Hematopoietic multipotent progenitor cell (in vitro differentiated cells): ENCODE measurements around a stretch of chr1.

DNA sequence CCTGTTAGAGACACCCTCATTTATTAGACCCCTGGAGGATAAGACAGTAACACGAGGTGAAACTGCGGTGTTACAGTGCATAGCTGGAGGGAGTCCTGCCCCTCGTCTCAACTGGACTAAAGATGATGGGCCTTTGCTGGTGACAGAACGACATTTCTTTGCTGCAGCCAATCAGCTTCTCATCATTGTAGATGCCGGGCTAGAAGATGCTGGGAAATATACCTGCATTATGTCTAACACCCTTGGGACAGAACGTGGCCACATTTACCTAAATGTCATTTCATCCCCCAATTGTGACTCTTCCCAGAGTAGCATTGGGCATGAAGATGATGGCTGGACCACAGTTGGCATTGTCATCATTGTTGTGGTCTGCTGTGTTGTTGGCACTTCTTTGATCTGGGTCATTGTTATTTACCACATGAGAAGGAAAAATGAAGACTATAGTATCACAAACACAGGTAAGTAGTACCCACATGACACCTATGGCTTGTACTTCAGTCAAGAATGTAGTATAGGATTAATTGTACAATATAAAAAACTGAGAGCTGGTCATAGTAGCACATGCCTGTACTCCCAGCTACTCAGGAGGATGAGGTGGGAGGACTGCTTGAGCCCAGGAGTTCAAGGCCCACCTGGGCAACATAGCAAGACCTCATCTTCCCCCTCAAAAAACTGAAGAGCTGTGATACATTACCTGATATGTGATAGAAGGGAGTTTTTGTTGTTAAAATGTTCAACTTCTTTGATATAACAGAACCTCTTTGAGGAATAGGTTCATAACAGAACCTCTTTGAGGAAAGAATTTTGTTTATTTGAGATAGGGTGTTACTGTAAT, 41.6 kb downstream of the LRIG2 start:
- CAGE, long polyA plus RNA, result no peak

DNA sequence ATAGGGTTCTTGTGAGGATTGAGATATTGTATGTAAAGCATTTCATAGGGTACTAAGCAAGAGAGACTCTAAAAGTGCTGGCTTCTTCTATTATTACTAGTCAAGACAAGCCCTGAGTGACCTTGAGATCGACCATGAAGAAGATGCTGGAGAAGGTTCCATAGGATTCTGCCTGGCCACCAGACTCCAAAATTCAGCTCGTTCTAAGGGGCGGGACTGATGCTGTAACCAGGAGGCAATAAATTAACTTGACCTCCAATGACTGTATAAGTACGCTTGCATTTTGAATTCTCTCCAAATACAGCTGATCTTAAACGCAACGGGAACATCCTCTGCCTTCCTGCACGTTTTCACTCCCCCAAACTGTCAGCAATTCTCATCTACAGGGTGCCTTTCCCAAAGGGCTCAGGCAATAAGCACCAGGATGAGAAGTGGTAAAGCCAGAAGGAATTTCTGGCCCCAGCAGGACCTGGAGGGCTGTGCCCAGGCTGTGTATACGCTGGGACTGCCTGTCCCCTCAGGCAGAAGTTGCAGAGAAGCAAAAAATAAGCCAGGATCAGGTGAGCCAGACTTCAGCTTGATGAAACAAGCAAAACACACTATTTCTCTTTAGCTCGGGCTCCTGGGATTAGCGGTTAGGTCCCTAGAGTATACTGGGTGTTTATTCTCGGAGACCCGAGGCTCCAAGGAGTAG, 124.8 kb downstream of the LRIG2 start:
- CAGE, long polyA plus RNA, result no peak

DNA sequence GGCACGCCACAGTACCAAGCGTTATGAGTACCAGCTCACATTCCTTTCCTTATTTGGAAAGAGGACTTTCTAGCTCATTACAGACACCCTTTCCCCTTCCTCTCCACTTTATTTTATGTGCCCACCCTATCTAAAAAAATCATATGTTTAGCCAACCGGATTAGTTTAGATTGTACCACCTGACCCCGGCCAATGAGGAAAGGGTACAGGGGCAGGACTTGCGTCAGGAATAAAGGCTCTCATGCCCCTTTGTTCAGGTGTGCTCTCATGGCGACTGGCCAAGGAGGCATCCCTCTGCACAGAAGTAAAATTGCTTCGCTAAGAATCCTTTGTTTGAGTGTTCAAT, 129.4 kb downstream of the LRIG2 start:
- CAGE, long polyA plus RNA, result no peak

DNA sequence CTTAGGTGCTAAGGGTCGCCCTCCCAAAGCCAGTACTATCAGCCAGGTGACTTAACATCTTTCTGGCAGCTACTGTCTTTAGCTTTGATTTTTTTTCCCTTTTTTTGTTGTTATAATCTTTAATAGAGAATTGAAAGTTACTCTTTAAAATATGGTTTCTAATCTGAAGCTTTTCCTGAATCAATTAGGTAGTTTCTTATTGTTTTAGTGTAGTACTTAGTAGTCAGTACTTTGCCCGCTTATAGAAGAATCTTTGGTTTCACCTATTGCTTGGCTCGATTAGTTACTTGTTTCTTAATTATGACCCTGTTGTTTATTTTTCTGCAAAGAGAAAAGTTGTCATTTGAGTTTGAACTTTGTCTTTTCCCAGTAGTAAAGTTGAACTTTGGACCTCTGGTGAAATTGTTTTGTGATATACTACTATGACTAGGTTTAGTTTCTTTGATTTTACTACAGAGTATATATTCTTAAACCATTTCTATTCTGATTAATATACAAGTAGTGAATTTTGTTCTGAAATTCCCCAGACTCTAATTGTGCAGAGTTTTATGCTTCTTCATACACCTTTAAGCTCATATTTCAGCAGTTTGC, 3.9 kb downstream of the MAGI3 start:
- CAGE, long polyA plus RNA, result no peak

DNA sequence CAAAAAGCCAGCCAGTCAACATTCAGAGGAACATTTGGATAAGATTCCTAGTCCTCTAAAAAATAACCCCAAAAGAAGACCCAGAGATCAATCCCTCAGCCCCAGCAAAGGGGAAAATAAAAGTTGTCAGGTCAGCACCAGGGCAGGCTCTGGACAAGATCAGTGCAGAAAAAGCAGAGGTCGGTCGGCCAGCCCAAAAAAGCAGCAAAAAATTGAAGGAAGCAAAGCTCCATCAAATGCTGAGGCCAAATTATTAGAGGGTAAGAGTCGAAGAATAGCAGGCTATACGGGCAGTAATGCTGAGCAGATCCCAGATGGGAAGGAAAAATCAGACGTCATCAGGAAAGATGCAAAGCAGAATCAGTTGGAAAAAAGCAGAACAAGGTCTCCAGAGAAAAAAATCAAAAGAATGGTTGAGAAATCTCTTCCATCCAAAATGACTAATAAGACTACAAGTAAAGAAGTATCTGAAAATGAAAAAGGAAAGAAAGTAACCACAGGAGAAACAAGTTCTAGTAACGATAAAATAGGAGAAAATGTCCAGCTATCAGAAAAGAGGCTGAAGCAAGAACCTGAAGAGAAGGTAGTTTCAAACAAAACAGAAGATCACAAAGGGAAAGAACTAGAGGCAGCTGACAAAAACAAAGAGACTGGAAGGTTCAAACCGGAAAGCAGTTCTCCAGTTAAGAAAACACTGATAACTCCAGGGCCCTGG, 75.9 kb downstream of the PHTF1 start:
- CAGE, long polyA plus RNA, result no peak

DNA sequence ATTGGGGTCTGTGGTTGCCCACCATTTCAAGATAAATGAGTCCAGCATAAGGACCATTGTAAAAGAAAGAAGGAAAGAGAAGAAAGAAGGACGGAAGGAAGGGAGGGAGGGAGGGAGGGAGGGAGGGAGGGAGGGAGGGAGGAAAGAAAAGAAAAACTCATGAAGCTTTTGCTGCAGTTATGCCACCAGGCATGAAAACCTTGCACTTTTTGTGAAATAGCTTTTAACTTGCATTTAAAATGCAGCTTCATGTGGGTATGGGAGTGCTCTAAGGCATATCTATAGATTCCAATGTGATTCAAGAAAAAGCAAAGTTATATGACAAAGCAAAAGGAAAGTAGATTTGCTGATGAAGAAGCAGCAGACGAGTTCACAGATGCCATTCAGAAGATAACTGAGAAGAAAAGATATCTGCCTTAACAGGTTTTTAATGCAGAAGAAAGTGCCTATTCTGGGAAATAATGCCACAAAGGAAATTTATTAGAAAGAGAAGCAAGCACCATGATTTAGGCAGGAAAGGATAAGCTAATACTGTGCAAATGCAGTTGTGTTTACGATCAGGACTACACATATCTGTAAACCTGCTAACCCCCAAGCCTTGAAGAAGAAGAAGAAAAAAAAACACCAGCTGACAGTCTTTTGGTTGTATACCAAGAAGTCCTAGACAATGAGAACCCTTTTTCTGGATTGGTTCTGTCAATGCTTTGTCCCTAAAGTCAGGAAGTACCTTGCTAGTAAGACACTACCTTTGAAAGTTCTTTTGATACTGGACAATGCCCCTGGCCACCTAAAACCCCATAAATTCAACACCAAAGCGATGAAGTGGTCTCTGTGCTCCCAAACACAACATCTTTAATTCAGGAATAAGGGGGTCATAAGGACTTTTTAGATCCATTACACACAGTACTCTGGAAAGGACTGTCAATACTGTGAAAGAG, 68.0 kb downstream of the PHTF1 start:
- CAGE, long polyA plus RNA, result no peak

DNA sequence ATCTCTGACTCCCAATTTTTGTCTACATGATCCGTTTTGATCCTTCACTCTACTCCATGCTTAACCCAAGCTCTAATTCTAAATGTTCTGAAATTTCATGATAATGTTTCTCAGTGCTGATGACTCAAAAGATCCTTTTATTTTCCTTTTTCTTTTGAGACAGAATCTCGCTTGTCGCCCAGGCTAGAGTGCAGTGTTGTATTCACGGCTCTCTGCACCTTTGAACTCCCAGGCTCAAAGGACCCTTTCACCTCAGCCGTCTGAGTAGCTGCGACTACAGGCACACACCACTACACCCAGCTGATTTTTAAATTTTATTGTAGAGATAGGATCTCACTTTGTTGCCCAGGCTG, 11.5 kb downstream of the PHTF1 start:
- CAGE, long polyA plus RNA, result no peak

- CAGE, long polyA plus RNA, result no peak
Measured at GRCh38 chr1:113761119-113761900, 2.0 kb upstream of the PHTF1 start.

- CAGE, long polyA plus RNA, result no peak
Measured at GRCh38 chr1:113859443-113859832, 27.9 kb downstream of the BCL2L15 start.

DNA sequence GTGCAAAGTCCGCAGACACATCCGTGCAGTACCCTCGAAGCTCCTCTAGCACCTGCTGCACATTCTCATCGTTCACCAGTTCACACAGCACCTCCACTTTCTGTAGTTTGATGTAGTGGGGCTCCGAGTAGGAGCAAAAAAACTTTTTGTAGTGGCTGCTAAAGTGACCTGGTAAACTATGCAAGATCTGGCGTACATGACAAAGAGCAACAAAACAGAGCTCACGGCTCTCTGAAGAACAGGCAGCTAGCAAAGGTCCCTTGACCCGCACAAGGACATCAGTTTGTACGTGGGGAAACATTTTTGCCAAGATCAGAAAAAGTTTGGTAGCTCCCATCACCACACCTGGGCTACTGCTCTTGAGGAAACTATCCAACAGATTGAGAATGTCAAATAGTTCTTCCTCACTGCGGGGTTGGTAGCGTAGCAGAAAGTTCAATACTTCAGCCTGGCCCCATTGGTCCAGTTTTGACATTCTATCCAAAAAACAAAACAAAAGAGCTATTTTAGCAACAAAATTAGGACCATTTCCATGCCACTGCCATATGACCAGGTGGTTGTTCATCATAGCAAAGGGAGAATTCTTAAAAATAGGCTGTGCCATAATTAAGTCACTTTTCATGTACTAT, 4.6 kb downstream of the AP4B1 start:
- CAGE, long polyA plus RNA, result no peak

DNA sequence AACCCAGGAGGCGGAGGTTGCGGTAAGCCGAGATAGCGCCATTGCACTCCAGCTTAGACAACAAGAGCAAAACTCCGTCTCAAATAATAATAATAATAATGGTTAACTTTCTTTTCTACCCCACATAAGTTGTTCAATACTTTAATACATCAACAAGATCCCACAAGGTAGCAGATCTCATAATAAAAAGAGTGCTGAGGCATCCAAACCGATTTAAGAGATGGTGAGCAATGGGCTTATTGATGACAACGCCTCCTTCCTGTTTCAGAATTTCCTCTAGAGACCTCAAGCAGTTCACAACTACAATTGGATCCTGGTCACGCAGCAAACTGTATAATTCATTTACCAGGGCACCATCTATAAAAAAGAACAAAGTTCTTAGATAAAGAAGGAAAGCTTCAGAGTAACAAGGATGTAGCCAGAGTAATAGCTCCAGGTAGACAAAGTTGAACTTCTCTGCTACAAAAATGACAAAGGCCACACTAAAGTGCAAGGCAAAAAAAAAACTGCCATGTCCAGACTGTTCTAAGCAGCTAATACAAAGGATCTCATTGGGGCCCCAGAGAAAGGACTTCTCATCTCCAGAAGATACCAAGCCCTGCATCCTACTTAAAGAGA, 3.5 kb downstream of the AP4B1 start:
- CAGE, long polyA plus RNA, result no peak

- CAGE, long polyA plus RNA, result no peak
Measured at GRCh38 chr1:113930156-113930814, 1.2 kb downstream of the HIPK1 start.

GRCh38 chr1:113971803-113972705, 7.2 kb upstream of the OLFML3 start:
- CAGE, long polyA plus RNA, result no peak

- CAGE, long polyA plus RNA, result no peak
Measured at GRCh38 chr1:114270836-114271080, 117.1 kb upstream of the SYT6 start.

DNA sequence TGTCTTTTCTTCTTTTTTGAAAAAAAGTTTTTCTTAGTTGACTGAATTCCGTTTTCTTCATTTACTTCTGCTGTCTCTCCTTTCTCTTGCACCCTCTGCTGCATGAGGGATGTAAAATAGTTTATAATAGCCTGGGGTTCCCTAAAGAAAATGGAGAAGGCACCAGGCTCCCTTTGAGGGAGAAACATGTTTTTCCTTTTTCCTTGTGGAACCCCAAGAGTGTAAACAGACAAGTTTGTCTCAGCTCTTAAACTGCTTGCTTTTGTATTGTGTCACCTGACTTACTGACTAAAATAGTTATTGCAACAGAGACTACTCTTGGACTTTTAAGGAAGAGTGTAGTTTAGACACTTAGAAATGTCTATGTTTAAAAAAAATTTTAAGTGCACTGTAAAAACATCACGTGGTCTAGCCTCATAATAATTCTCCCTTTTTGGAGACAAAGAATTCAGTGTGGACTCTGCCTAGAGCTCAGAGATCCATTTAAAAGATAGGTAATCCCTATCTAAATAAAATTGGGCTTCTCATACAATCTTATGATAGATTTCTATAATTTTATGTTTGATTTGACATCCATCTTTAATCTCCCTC, 141.1 kb downstream of the TRIM33 start:
- CAGE, long polyA plus RNA, result no peak

GRCh38 chr1:114424521-114425157, 86.4 kb downstream of the TRIM33 start:
- CAGE, long polyA plus RNA, result no peak

DNA sequence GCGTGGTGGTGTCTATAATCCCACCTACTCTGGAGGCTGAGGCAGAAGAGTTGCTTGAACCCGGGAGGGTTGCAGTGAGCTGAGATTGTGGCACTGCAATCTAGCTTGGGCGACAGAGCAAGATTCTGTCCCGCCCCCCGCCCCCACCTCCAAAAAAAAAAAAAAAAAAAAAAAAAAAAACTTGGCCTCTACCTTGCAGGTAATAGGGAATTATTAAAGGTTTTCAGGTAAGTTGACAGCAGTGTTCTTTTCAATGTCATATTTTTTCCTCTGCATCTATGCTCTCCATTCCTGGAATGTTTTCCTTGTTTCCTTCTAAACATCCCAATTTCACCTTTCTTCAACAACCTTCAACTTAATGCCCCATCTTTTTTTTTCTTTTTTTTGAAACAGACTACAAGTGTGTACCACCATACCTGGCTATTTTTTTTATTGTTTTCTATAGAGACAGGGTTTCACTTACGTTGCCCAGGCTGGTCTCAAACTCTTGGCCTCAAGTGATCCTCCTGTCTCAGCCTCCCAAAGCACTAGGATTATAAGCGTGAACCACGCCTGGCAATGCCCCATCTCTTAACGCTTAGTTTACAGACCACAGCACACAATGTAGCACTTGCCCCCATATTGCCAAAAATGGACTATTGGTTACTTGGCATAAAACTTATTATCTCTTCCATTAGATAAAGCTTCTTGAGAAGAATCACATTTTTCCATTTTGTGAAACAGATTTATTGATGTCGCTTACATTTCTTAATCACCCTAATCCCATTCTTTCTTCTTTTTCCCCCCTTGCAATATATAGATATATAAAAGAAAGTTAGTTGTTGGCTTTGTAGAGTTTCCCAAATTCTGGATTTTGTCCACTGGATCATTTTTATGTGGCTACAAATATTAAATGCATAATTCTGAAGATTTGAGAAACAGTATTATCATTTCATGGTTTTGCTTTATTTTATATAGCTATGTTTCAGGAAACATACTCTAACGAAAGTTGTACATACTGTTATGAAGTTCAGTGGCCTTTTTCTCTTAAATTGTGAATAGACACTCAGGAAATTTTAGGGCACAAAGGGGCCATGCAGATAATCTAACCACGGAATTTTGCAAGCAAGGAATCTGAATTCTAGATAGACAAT, 8.1 kb downstream of the BCAS2 start:
- CAGE, long polyA plus RNA, result no peak

DNA sequence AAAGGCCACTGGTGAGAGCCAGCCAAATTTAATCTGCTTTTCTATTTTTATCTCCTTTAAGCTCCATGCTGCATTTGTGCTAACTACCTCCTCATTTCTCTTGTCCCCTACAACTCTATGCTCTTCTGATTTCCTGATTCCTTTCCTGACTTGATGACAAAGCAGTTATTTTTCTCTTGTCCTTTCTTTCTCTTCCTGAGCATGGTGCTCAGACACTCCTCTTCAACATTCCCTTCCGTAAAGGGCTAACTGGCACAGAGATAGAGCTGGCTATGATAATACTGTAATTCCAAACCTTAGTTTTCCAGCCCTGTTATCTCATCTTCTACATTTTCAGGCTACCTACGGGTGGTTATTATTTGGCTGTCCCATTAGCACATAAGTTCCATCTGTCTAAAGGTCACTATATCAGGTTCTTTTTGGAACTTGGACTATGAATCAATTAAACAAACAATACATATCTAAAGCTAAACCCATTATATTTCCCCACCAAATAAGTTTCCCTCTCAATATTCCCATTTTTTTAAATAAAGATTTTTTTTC, 6.9 kb upstream of the BCAS2 start:
- CAGE, long polyA plus RNA, result no peak

- CAGE, long polyA plus RNA, result no peak
Measured at GRCh38 chr1:114670347-114670980, 615 bp upstream of the DENND2C start.

DNA sequence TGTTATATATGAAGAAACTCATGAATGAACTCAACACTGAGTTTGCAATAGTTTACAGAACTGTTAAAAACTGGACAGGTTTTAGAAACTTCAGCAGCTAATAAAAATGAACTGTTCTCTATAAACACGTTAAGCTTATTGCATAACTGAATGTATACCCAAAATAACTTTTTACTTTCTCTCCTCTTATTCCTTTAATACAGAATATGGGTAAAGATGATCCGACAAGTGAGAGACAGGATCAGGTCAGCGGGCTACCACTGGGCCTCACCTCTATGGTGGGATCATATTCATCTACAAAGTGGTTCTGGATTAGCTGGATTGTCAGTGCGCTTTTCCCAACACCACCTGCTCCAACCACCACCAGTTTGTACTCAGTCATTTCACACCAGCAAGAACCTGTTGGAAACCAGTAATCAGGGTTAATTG, 778 bp downstream of the NRAS start:
- CAGE, long polyA plus RNA, result no peak